Colonic mucosa (tissue), 1 donor: ENCODE measurements around a stretch of chr7.

DNA sequence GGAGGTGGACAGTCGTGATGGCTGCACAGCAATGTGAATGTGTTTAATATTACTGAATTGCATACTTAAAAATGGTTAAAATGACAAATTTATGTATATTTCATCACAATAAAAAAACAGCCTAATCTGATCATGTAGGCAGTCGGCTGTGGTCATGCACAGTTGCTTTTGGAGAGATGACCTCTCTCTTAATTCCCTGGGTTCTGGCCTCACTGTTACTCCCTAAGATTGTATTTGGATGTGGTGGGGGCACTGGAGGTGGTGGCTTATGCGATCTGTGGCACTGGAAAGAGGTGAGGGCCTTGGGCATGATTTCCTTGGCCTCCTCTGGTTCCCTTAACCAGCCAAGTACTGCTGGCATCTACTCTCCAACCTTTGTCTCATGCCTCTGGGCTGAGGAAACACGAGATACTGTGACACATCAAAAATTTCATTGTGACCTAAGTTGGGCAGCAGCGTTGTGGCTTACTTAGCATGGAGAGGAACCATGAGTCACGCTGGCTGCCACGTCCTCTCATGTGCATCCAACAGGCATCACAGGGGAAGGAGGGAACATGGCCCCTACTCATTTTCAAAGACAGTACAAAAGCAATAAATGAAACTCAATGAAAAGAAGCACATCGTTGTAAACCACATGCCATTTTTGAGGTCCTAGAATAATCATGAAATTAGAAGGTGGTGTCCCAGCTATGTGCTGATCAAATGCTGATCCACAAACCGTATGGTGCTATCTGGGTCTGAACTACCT, 29.6 kb upstream of the GSDME start:
- PRO-cap = no peak

DNA sequence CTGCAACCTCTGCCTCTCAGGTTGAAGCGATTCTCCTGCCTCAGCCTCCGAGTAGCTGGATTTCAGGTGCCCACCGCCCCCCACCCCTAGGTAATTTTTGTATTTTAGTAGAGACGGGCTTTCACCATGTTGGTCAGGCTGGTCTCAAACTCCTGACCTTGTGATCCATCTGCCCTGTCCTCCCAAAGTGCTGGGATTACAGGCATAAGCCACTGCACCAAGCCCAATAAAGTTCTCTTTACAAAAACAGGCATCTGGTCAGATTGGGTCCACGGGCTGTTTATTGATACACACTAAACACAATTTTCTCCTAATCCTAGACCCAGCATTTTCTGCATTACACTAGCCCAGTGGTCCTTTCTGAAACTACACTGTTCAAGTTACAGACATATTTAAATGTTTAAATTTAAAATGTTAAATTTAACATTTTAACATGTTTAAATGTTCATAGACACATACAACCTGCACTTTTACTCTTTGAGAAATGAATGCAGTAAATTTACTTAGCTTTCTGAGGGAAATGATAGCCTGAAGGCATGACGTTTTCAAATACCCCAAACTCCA, 6.6 kb downstream of the CYCS start:
- PRO-cap = no peak

DNA sequence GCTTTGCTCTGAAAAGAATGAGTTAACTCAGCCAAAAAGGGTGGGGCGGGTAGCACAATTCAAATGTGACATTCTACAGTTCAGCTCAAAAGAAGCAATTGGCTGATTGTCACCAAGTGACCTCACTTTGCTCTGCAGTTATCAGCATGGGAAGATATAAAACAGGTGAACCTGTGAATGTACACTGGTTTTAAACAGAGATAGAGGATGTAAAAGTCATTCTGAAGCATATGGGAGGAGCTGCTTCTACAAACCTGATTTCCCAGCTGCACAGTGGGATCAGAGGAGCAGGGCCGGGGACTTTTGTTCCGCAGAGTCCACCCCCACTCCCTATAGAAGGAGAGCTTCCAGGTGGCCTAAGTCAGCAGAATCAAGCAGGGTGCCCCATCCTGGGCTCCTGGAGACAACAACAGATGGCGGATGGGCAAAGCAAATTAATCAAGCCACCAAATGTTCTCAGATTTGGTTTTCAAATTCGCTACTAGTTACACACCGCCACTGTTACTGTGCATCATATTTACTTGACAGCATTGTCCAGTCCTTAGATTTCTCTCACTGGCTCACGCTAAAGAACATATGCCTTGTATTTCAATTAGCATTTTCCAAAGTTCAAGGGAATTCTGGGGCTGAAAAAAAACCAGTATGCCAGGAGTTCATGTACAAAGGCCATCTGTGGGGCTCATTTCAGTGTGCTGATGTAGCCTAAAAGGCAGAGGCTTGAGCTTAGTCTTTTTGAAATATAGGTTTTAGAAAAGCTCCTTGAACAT, 27.6 kb upstream of the NPVF start:
- PRO-cap = unidirectional peak, plus-strand start at position 187 of the sequence; unidirectional peak, plus-strand start at position 219 of the sequence; unidirectional peak, plus-strand start at position 273 of the sequence

DNA sequence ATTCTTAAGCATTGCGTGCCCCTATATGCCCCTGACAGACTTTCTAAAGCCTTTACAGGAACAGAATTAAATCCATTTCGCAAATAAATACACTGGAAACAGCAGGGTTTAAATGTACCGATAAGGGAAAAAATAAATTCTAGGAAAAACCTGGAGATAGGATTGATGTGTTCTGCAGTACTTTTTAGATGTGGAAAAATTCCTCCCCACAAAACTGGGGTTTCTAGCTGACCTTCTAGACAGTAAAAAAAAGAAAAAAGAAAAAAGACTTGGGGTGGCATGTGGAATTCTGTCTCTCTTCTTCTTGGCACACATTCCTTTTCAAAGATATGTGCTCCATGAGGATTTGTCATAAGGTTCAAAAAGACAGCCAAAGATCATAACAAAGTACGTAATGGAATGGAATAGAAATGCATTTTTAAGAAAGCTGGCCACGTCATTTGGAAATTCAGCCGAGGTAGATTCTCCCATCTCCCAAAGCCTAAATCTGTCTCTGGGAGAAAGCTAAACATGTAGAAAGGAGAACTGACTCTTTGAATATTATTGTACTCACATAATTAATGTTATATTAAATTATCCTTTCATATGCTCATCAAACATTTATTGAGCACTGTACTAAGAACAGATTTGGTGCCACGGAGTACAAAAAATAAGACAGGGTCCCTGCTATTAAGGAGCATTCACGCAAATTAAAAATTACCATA, 381.4 kb upstream of the NFE2L3 start:
- PRO-cap = no peak

- PRO-cap = no peak
Measured at GRCh38 chr7:25846529-25847299, 305.3 kb upstream of the NFE2L3 start.

DNA sequence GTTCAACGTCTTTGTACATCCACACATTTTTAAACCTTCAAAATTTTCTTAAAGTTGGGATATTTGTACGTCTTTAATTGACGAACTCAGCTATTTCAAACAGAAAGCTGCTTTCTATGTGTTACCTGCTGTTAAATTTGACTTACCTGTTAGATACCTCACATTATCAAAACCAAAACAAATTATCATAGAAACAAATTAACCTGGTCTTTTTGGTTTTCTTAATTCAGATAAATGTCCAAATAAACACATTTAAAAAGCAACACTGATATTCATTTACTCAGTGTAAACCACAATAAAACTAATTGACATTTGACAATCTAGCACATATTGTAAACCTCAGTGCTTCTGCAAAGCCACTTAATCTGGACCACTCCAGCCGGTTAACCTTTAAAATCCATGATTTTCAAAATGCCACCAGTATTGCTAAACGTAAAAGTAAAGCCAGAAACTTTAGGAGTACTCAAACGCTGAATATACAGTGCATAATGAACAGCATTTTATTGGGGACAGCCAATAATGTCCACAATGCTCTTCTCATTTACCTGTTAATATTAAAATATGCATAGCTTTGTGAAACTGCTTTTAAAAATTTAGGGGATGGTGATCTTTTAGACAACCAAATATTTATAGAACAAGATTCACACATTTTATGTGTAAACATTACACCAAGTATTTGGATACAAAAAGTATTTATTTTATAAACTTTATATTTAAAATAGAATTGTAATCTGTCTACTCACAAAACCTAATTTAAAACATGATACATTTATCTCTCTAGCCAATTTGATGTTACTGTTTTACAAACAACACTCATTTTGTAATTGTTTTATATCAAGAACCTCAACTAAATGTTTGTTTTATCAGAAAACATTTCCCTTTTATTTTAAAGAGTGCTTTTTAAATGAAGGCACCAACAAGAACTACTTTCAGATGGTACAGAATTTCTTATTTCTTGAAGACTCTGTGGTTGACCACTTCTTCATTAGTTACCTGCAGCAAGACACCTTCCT, 10.8 kb downstream of the HNRNPA2B1 start:
- PRO-cap = no peak

- PRO-cap = no peak
Measured at GRCh38 chr7:26191042-26191808, 9.3 kb downstream of the HNRNPA2B1 start.

DNA sequence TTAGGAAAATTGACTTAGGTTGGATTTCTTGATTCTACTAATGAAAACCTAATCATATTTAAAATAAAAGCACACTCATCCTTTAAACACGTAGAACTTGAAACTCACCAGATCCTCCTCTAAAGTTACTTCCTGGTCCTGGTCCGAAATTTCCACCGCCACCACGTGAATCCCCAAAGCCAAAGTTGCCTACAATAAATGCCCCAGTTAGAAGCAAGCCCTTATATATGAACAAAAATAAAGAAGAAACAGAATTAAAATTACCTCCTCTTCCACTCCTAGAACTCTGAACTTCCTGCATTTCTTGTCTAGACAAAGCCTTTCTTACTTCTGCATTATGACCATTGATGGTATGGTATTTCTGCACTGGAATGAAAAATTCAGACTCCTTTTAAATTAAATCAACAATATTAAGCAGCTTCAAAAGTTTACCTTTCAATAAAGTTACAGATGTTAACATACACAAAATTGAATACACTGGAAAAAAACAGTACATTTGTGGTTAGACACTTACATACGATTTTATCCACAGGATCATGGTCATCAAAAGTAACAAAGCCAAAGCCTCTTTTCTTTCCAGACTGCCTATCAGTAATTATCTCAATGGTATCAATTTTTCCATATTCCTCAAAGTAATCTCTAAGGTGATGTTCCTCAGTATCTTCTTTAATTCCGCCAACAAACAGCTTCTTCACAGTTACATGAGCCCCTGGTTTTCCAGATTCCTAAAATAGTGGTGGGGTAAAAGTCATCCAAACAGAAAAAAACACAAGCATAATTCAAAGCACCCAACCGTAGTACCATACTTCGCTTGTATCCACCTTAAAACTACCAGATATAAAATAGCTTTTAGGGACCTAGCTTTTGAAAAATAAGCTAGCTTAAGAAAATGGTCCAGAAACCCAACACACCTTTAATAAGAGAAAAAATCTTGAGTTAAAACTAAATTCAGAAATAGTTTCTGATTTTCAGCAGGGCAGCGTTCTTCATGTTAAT, 4.0 kb downstream of the HNRNPA2B1 start:
- PRO-cap = no peak

- PRO-cap = no peak
Measured at GRCh38 chr7:26293804-26294558, 2.3 kb downstream of the SNX10 start.

DNA sequence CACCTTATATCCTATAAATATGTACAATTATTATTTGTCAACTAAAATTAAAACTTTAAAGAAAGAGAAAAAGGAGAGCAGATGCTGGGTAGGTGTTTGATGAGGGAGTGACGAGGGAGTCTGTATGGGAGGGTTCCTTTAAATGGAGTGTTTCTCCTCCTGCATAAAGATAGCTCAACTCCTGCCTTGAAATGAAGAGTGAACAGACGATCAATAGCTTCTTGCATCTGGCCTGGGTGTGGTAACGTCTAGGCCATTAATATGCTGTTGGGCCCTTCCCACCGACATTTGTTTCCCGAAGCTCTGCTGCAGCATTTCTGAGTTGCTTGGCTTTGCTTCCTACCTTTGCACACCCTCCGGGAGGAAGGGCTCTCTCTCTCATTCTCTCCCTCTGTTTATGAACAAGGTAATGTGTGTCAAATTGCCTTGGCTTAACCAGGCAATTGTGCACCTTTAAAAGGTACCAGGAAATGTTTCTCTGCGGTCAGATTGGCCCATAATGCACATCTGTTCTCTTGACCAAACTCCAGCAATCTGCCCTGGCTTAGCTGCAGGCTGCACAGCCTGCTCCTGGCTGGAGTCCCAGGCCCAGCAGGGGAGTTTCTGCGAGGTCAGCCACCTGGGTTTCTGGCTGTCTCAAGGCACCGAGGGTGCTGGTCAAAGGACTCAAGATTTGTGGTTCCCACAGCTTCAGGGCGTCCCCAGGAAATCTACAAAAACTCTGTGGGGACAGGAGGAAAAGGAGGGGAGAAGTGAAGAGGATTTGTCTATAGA, 223.7 kb downstream of the SNX10 start:
- PRO-cap = no peak

GRCh38 chr7:27111113-27112015, 8.9 kb upstream of the HOXA2 start:
- PRO-cap = no peak

DNA sequence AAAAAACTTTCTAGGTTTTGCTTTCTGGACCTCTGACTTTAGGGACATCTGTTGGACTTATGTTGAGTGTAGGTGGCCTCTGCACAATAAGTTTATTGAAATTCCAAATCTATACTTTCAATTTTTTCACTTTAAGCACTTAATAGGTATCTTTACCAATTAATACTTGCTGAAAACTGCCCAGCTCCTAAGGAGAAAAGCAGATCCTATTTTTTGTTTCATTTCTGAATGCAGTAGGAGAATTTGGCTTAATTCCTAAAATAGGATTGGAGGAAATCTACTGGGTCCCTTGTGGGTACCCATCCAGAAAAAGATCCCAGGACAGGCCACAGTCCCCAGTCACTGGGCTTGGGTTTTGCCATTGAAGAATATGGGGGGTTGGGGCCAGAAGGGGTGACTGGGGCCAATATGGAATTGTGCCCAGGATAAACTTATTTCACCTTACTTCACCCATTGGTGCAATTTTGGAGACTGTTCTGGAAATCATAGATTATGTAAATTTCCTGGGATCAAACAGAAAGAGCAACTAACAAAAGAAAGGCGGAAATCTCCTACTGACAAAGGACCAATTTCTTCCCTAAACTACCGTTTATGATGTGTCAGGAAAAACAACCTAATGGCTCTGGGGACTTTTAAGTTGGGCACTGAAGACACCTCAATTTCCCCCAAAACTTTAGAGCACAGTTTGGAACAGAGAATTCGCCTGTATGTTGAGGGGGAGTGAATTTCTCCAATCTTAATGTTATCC, 5.0 kb downstream of the HOXA5 start:
- PRO-cap = no peak

GRCh38 chr7:27139959-27140615, 3.4 kb downstream of the HOXA5 start:
- PRO-cap = bidirectional peak, plus-strand start at chr7:27140468, minus-strand start at chr7:27140216

DNA sequence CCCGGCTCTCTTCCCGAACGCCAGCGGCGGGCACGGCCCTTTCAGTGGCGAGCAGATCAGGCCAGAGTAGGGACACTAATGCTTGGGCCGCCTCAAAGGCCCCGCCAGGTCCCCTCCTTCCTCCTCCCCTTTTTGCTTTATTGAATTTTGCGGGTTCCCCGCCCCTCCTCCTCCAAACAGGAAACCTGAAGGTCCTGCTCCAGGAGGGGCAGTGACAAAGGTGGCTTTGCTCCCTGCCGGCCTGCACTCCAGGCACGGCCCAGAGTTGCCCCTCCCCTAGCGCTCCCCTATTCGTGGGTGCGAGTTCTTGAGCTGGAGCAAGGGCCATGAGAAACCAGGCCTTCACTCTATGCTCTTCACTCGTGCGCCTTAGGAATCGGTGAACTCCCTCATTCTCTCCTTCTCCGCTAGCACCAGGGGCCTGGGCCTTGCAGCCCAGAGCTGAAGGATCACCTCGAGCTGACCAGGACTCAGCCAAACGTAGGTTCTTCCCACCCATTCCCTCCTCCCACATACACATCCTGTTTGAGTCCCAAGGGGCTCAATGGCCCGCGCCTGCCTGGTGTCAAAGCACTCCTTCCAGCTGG, 543 bp upstream of the HOXA6 start:
- PRO-cap = bidirectional peak, plus-strand start at position 211 of the sequence, minus-strand start at position 70 of the sequence

DNA sequence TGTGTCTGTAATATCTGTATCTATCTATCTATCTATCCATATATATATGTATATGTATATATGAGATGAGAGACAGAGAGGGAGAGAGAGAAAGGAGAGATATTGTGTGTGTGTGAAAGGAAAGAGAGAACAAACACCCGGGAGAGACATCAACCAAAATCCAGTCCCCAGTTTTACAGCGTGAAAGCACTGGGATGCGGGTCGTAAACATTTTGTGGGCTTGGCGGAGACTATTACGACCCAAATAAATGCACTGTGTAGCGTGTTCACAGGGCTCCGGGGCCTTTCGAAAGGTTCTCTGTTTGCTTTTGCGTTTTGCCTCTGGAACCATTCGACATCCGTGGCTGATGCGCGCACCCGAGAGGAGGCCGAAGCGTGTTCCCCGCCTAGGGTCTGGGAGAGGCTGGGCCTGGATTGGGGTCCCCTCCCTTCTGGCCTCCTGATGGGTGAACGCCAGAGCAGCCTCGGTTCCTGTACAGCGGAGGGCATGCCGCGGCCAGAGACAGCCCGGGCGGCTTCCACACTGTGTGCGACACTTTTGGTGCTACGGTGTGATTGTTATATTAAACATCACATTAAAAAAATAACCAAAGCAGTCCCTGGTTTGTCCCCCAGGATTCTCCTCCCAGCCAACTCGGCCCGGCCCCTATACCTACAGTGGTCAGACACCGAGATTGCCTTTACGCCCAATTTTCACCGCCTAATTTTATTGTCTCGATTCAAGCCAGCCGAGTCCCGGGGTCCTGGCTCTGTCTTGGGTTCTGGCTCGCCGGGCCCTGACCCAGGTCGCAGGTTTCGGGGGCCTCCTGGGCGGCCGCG, 3.6 kb upstream of the HOXA7 start:
- PRO-cap = no peak

GRCh38 chr7:27175094-27176382, 1.4 kb upstream of the HOXA10 start:
- PRO-cap = bidirectional peak, plus-strand start at chr7:27175464, minus-strand start at chr7:27175329; unidirectional peak, plus-strand start at chr7:27175971

- PRO-cap = no peak
Measured at GRCh38 chr7:27197353-27198209, 2.3 kb downstream of the HOXA13 start.

- PRO-cap = bidirectional peak, plus-strand start at chr7:27277828, minus-strand start at chr7:27277660
Measured at GRCh38 chr7:27277562-27277917, 34.9 kb downstream of the EVX1 start.

DNA sequence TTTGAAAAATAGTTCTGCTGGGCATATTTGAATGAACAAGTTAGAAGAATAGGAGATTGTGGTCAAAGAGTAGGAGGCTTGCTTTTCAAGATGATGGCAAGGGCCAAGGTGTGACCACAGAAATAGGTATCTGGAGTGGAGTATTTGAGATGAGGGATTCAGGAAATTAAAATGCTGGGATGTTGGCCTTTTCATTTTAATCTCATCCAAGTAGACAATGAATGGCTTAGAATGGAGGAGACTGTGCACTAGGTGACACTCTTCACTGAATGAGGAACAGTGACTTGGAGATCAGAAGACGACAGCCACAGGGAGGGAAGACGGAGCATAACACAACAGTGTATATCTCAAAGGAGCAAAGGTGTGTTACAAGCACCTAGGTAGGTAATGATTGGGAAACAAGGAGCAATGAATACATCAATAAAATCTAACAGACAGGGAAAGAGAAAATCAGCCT, 4.2 kb upstream of the TAX1BP1 start:
- PRO-cap = bidirectional peak, plus-strand start at position 279 of the sequence, minus-strand start at position 271 of the sequence

DNA sequence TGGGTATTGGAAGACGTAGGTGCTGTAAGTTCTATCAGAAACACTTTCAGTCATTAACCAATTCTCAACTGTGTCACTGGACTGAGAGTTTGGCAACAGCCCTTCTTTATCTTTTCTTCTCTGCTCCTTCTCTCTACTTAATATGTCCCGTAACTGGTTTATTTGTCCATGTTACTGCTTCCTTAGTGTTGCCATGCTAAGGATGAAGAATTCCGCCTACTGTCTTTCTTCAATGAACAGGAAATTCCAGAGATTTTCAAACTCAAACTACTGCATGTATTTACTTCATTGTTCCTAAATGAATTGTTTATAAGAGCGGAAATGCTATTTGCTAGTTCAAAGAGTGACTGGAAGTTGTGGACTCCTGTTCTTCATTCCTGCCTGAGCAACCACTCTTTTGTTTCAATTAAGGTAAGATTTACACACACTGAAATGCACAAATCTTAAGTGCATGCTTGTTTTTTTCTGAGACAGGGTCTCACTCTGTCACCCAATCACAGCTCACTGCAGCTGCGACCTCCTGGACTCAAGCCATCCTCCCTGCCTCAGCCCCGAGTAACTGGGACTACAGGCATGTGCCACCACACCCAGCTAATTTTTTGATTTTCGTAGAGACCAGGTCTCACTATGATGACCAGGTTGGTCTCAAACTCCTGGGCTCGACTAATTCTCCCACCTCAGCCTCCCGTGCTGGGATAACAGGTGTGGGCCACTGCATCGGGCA, 143.9 kb downstream of the TAX1BP1 start:
- PRO-cap = no peak